Pulmonary lymph node (tissue), 1 donor: ENCODE measurements around the gene SUMO3.

- PRO-cap, result no peak
Measured at GRCh38 chr21:44696757-44697079, 254 bp upstream of the KRTAP10-12 start.

DNA sequence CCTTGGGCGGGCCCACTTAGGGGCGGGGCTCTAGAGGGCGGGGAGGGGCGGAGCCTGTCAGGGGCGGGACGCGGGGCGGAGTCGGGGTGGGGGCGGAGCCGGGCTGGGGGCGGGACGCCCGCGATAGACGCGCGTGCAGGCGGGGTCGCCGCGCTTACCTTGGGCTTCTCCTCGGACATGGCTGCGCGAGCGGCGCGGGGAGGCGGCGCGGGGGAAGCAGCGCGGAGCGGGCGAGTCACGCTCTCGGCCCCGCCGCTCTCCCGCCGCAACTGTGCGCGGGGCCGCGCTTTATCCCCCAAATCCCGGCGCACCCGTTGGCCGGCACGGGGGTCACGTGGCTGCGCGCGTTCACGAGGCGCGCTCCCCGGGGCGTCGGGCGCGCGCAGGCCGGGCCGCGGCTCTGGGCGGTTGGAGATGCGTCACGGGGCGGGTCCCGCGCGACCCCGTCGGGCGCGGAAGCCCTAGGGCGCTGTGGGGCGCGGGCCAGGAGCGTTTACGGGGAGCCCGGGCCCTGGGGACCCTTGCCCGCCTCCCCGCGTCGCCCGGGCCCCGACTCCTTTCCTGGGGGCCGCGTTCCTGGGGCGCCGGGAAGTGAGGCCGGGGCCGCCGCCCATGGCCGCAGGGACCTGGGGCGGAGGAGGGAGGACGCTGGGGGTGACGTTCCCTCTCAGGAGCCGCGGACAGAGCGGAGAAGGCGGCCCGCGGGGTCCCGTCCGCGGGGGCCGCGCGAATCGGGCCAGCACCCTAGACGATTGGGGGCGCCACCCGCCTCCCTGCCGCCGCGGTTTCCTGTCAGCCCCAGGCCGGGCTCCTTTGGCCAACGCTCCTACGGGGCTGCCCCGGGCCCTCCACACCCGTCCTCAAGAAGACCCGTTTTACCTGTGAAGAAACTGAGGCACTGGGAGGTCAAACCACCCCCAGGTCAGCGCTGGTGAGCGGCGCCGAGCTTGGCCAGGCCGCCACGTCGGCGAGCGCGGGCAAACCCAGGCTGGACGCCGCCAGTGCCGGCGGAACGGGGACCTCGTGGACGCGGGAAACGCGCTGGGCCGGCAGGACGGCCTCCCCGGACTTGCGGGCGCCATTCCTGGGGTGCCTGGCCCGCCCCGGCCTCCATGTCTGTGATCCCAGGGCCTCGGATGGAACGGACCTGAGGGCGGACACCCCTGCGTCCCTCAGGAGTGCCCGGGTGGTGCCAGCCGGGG lies at the start of gene SUMO3:
Gene SUMO3 (minus strand): TSS at position 273 of the 1,202 bp plus-strand sequence.
- PRO-cap, result bidirectional peak, plus-strand start at position 411 of the sequence, minus-strand start at position 262 of the sequence

DNA sequence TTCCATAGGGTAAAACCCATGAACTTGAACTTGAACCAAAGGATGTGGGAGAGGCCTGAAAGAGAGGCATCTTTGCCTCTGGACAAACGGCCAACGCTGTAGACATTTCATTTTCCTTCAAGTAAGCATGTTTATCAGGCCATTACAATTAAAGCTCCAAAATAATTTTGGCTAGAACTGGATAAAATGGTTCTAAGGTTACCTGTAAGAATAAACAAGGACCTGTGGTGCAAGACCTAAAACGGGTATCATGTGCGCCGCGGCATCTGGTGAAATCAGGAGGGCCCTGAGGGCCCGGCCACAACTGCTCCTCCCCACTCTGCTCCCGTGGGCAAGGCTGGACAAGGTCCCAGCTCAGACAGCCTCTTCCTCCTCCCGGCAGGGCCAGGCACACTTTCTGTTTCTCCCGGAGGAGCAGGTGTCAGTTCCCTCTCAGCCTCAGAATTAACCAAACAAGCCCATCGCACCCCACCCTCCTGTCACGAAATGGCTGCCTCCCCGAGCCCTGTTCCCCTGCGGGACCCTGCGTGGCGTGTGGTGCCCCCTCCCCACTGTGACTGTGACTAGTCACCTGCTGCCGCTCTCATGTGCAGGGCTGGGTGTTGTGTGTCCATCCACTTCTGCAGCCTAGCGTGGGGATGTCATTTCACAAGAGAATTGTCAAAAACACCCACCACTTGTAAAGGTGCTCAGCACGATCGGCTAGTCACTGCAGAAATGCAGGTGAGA lies 15.2 kb downstream of the PTTG1IP start:
- PRO-cap, result no peak

- PRO-cap, result no peak
Measured at GRCh38 chr21:44866338-44867244, 6.9 kb downstream of the PTTG1IP start.

GRCh38 chr21:44875266-44875897 lies 1.9 kb upstream of the PTTG1IP start:
- PRO-cap, result unidirectional peak, minus-strand start at chr21:44875550

DNA sequence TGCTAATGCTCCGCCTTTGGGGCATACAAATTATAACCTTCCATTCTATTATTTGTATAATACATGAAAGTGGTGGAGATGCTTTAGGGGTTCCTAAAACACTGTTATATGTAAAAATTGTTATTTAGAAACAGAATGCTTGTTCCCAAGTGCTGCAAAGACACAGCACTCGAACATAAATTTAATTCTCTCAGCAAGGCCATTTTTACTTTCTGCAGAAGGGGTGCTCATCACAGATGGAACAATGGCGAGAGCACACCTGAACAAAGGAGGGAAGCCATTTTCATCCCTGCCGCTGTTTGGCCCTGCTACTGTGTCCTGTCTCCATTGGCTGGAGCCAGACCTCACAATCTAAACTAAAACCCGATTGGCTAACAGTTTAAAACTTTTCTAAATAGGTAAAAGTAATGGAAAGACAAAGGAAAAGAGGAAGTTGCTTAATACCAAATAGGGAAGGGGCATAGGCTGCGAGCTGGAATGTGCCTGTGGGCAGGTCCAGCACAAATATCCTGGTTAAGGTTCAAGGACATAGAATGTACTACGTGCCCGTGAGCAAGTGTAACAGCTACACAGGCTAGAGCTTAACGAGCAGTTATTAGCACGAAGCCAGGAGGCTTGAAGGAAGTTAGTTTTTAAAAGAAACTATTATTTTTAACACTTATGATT lies 4.5 kb upstream of the PTTG1IP start:
- PRO-cap, result no peak

GRCh38 chr21:44892859-44893121 lies 19.3 kb upstream of the PTTG1IP start:
- PRO-cap, result no peak

- PRO-cap, result no peak
Measured at GRCh38 chr21:44911829-44912436, 8.8 kb downstream of the ITGB2 start.

GRCh38 chr21:44931029-44931873 lies 8.6 kb upstream of the SLX9 start:
- PRO-cap, result no peak

- PRO-cap, result no peak
Measured at GRCh38 chr21:44973609-44973922, 33.7 kb downstream of the SLX9 start.

DNA sequence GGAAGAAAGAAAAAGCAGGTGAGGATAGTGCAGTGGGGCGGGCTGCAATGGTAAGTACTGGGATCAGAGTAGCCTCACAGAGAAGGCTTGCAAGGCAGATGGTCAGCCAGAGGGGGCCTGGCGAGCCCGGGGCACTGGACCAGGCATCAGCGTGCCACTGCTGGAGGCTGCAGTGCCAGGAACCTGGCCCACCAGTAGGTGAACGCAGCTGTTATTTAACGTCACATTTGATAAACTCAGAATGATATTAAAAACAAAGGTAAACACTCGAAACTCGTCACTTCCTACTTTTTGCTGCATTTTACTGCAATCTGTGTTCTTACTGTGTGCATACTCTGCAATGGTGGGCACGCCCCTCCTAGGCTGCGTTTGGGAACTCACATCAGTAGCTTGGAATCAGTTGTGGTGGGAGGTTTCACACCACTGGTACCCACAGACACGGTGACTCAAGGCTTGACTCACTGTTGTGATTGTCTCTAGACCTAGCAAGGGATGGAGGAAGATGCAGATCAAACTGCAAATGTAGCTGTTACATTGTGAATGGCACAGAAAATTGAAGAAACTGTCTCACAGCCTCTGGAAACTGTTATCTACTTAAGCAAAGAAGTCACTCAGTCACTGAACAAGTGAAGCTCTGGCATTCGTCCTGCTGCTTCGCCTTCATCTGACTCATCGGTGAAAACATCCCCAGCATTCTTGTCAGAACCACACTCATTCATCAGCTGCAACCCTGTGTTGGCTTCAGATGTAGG lies 59.7 kb downstream of the POFUT2 start:
- PRO-cap, result no peak

DNA sequence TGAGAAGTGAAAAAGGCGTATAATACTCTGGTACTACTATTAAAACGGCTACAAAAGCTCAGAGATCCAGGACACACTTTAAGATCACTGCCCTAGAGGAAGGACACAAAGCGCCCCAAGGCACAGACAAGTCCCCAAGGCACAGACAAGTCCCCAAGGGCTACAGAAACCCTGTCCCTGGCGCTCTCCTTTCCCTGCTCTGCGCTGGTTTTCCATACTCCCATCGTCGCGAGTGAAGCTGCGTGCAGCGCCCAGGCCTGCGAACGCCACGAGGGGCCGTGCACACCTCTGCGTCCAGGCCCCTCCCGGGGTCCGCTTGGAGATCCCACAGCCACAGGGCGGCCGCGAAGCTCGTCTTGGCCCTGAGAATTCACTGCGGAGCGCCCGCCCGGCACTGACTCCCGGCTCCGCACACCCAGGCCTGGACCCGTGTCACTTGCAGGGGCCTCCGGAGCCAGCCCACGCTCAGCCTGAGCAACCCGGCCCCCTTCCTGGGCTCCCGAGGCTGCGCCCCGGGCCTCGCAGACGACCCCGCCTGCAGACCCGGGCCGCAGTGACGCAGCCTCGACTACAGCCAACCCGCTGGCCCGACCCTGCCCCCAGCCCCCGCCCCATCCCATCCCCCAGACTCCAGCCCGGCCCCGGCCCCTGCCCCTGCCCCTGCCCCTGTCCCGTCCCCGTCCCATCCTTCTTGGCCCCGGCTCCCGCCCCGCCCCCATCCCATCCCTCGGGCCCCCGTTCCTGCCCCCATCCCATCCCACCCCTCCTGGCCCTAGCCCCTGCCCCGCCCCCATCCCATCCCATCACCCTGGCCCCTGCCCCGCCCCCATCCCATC lies 924 bp downstream of the POFUT2 start:
- PRO-cap, result no peak

DNA sequence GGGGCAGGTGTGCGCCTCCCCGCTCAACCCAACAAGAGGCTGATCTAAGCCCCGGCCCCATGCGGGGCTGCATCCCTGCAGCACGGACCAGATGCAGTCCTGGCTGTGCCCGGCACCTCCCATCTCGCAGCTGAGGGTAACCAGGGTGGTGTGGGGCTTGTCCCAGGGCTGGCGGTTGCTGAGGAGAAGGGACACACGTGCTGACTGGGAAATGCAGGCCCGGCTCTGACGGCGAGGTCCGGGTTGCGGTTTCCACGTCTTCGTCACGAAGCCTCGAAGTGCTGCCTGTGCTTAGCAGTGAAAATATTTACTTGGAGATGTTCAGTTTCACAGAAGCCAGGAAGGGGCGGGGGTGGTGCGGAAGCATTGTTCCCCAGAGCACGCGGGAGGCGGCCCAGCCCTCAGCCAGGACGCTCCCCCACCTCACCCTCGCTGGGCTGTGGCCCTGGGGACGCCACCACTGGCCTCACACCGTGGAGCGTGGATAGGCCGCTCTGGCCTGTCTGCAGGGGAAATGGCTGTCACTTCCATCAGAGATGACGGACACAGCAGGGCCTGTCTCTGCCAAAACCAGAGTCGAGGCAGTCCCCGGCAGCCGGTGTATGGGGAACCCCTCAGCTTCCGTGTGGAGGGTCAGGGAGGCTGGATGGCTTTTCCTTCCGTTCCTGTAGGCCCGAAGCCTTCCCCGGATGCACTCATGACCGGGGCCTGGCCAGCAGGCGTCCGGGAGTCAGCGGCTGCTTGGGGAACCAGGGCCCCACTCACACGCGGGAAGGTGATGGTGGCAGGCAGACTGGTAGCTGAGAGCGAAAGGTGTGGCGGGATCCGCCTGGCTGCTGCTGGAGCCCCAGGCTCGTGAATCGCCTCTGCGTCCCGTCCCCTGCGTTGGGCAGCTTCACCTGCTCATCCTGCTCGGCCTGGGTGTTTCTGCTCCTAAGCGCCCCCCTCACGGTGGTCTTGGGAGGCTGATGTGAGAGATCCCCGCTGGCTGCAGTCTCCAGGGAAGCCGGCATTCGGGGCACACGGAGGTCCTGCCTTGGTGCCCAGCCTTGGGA lies 14.6 kb upstream of the POFUT2 start:
- PRO-cap, result bidirectional peak, plus-strand start at position 376 of the sequence, minus-strand start at position 275 of the sequence

GRCh38 chr21:45430216-45430858 lies 25.4 kb downstream of the COL18A1 start:
- PRO-cap, result no peak

- PRO-cap, result no peak
Measured at GRCh38 chr21:45474247-45475172, 67.7 kb downstream of the SLC19A1 start.

GRCh38 chr21:45512956-45514031 lies 28.9 kb downstream of the SLC19A1 start:
- PRO-cap, result no peak

GRCh38 chr21:45525213-45525803 lies 16.9 kb downstream of the SLC19A1 start:
- PRO-cap, result no peak

DNA sequence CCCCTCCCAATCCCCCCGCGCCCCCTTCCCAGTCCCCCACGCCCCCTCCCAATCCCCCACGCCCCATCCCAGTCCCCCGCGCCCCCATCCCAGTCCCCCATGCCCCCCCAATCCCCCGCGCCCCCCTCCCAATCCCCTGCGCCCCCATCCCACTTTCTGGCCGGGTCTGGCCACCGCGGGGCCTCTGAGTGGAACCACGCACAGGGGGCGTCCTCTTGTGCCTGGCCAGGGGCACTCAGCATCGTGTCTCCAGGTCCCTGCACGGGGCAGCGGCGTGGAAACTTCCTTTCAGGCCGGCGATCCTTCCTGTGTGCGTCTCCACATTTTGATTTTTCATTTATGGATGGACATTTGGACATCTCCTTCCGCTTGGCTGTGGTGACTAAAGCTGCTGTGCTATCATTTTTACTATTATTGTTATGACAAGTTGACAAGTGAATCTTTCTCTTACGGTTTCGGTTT lies 12.2 kb upstream of the SLC19A1 start:
- PRO-cap, result no peak

- PRO-cap, result bidirectional peak, plus-strand start at chr21:45590788, minus-strand start at chr21:45590578; unidirectional peak, plus-strand start at chr21:45591058
Measured at GRCh38 chr21:45590080-45591413, 48.3 kb upstream of the SLC19A1 start.

DNA sequence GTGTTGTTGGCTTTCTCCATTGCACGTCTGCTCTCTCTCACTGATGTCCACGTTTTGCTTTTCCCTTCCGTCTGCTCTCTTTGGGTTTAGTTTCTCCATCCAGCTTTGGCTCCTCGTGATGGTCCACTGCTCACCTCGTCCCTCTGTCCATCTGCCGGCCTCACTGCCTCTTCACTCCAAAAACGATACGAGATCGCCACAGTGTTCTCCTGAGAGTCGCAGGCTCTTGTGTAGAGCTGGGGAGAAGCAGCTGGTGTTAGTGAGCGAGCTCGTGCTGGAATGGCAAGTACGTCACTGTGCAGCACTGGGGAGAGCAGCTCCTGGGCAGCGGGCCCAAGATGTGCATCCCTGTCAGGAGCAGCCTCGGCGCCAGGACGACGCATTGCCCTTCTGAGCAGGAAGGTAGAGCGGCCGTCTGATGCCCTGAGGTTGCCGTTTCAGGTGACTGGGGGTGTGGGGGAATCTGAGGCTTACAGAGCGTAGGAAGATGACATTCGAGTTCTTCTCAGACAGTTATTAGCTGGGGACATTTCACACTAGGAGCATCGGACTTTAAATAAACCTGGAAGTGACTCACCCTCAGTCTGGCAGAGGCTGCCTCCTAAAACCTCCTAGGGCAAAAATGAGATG lies 31.4 kb upstream of the PCBP3 start:
- PRO-cap, result no peak